ReNcell CX (cell line): ENCODE data around the genes MCM3AP and PRMT2.

GRCh38 chr21:46229101-46229755 is 654 bp upstream of the LSS start:
- PRO-cap: unidirectional peak, plus-strand start at chr21:46229253; bidirectional peak, plus-strand start at chr21:46229480, minus-strand start at chr21:46229470

GRCh38 chr21:46244707-46245097 is 16.1 kb upstream of the LSS start:
- PRO-cap: no peak

GRCh38 chr21:46285515-46286133 is at the start of gene MCM3AP:
TSS of gene MCM3AP (minus strand) at chr21:46285611.
- PRO-cap: unidirectional peak, plus-strand start at chr21:46285860; unidirectional peak, plus-strand start at chr21:46285894

DNA sequence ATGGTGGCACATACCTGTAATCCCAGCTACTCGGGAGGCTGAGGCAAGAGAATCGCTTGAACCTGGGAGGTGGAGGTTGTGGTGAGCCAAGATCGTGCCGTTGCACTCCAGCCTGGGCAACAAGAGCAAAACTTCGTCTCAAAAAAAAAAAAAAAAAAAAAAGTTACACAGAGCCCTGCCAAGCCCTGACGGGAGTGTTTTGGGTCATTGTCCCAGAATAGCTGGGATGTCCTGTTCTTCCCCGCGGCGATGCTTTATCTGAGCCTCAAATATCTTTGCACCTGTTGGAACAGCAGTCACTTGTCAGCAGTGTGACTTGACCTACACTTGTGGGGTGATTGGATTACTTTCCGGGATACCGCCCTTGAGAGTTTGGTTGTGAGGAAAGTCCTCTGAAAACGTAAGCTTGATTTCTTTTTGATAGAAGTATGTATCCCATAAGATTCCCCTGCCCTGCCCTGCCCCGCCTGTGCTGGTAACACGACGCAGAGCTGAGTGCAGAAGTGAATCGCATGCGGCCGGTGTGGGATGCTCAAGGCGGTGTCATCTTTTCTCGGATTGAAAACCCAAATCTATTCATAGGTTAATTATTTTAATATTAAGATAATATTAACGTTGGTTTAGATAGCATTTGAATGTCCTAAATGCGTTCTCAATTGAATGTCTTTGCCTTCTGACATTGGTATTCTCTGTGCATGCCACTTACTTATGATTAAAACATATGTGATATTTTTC is 50.9 kb downstream of the PCNT start:
- PRO-cap: no peak

DNA sequence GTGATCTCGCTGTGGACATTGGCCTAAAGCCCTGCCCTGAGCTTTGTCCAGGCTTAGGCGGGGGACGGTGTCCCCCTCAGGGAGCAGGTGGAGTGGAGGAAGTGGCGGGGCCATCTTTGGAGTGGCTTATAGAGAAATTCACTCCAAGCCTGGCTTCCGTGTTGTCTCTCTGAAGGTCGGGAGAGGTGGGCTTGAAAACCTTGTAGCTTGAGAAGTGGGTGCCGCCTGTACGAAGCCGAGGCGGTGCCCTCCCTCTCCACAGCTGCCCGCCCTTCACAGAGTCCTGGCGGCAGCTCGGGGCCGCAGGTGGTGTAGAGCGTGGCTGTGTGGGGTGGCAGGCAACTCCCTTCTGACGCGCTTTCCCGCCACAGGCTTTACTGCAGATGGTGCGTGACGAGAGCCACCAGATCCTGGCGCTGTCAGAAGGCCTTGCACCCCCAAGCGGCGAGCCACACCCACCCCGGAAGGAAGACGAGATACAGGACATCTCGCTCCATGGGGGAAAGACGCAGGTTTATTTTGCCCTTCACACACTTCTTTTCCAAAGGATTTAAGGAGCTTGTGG is 33.1 kb upstream of the DIP2A start:
- PRO-cap: no peak

DNA sequence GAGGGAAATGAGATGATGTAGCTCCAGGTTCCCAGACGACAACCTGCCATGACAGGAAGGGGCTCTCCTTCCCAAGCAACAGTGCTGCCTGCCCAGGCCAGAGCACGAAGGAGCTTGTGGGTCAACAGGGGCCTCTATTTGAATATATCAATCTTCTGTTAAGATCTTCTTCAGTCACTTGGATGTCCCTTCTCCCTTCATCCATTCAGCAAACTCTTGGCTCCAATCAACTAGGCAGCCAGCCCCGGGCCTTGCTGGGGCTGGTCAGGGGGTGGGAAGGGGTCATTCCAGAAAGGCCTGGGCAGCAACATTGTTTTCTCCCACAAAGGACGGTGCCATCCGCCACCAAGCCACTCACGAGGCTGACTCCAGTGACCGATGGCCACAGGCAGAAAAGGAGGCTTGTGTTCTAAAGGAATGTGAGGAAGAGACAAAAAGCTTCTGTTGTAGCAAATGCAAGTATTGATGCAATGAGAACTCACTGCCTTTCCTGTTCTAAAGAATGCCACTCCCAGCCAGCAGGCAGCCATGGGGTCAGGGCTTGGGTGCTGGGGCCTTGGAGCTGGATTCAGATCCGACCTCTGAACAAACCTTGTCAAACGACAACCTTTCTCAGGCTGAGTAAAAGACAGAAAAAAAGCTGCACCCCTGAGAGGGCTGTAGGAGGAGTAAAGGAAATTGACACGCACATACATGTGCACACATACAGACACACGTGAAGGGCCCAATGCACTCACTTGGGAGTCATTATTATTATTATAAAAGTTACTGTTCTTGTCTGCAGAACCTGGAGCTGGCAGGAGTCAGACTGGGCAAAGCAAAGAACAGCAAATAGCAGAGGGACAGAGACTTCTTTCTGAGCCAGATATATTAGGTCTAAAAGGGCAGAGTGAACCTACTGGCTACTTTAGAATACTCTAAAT is 14.0 kb upstream of the PRMT2 start:
- PRO-cap: no peak

GRCh38 chr21:46634783-46635786 is at the start of gene PRMT2:
TSS of gene PRMT2 (plus strand) at chr21:46635674.
- PRO-cap: bidirectional peak, plus-strand start at chr21:46635237, minus-strand start at chr21:46635049; bidirectional peak, plus-strand start at chr21:46635709, minus-strand start at chr21:46635444

DNA sequence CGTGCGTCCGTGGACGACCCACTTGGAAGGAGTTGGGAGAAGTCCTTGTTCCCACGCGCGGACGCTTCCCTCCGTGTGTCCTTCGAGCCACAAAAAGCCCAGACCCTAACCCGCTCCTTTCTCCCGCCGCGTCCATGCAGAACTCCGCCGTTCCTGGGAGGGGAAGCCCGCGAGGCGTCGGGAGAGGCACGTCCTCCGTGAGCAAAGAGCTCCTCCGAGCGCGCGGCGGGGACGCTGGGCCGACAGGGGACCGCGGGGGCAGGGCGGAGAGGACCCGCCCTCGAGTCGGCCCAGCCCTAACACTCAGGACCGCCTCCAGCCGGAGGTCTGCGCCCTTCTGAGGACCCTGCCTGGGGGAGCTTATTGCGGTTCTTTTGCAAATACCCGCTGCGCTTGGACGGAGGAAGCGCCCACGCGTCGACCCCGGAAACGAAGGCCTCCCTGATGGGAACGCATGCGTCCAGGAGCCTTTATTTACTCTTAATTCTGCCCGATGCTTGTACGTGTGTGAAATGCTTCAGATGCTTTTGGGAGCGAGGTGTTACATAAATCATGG is 32.3 kb downstream of the PRMT2 start:
- PRO-cap: bidirectional peak, plus-strand start at position 200 of the sequence, minus-strand start at position 198 of the sequence; unidirectional peak, minus-strand start at position 440 of the sequence

DNA sequence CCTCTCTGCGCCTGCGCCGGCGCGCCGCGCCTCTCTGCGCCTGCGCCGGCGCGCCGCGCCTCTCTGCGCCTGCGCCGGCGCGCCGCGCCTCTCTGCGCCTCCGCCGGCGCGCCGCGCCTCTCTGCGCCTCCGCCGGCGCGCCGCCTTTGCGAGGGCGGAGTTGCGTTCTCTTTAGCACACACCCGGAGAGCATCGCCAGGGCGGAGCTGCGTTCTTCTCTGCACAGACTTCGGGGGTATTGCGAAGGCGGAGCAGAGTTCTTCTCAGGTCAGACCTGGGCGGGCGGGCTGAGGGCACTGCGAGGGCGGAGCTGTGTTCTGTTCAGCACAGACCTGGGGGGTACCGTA is 63.7 kb downstream of the PRMT2 start:
- PRO-cap: unidirectional peak, plus-strand start at position 95 of the sequence